Skin of body (tissue), 2 donors: Measurements from ENCODE around the gene SPPL2C.

- RAMPAGE, long total RNA = no peak
Observed at GRCh38 chr17:45233463-45234338, 12.0 kb downstream of the FMNL1 start.

GRCh38 chr17:45242321-45242787 lies 19.5 kb downstream of the SPATA32 start:
- RAMPAGE, long total RNA = no peak

GRCh38 chr17:45262743-45264076 lies 1.3 kb upstream of the SPATA32 start:
- RAMPAGE, long total RNA = no peak

- RAMPAGE, long total RNA = no peak
Observed at GRCh38 chr17:45278173-45278709, 16.3 kb upstream of the SPATA32 start.

GRCh38 chr17:45288977-45289285 lies 27.0 kb upstream of the SPATA32 start:
- RAMPAGE, long total RNA = no peak

DNA sequence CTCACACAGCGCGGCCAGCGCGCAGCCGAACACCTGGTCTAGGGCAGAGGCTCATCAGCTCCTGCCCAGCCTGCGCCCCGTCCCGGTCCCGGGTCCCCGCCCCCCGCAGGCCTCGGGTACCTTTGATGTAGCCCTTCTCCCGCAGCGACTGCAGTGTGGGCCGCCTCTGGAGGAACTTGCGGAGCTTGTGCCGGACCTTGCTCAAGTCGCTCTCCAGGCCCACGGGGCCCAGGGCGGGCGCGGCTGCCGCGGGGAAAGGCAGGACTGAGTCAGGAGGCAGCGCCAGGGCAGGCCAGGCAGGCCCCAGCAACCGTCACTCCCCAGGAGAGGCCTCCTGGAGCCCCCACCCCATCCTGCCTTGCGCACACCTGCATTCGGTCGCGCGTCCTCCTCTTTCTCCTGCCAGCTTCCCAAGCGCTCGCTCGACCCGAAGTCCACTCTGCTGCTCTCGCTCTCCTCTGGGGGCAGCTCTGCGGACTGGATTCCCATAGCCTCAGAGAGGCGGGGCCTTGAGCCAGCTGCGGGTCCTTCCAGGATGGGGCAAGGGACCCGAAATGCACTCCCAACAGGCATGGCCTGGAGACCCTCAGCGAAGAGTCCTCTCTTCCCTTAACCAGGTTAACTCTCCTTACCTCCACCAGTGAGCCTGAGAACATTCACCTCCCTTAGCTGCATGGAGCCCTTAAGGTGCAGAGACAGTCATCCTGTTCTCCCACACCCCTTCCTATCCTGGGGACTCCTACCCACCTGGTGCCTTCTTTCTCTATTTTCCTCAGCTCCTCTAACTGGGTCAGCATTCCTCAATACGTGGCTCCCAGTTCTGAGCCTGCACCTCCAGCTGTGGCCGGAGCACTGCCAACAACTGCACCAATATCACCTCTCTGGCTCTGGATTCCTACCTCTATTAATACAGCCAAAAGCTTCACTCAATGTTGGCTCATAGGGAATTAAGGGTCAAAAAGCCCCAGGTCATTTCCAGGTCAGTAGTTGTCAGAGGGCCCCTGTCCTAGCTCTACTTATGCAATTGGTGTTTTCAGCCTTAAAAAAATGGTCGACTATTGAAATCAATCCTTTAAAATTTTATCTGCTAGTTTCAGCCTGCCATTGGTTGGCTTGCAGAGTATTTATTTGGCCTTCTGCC lies 35.8 kb downstream of the ARHGAP27 start:
- RAMPAGE, long total RNA = no peak

- RAMPAGE, long total RNA = no peak
Observed at GRCh38 chr17:45408570-45409428, 23.9 kb downstream of the ARHGAP27 start.

- RAMPAGE, long total RNA = no peak
Observed at GRCh38 chr17:45431202-45432258, 1.1 kb downstream of the ARHGAP27 start.

DNA sequence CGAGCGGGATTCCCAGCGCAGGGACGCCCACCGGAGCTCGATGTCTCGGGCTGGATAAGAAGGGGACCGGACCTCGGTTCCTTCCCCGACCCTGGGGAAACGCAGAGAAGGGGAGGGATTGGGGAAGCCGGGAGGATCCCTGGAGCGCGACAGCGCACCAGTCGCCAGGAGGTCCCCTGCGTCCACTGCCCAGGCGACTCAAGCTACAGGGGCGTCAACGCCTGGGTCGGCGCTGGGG lies 492 bp downstream of the ARHGAP27 start:
- RAMPAGE, long total RNA = no peak

DNA sequence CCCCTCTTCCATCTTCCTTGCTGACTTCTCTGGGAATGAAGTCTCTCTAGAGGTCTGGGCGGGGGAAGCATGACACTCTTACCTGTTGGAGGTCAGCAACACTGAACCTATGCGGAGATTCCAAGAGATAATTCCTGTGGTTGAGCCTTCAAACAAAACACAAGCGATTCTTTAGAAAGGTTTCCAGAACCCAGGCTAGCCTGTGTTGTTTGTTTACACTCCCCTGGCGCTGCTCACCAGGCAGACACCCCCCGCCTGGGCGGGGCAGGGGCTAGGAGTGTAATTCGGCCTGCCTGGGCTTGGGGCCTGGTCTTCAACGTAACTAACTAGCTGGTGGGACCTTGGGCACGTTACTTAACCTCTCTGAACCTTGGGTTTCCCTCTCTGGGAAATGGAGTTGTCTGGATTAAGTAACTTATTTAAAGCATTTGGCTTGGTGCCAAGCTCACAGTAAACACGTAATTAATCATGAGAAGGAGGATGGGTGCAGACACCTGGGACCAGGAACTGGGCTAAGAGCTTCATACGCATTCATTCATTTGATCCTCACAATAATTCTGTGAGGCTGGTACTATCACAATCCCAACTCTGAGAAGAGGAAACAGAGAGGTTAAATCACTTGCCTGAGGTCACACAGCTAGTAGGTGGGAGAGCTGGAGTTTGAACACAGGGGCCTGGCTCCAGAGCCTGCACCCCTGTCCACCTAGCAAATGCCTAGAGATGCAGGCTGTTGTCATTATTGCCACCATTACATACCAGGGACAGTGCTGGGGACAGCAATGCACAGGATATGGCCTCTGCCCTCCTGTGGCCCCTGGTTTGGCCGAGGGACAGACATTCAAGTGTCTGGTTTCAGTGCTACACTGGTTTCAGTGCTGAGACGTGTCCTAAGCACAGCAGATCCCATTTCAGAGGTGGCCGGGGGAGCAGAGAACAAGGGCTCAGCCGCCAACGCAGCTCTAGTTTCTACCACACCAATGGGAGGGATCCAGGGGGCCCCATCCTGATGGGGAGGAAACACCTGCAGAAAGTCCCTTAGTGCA lies 7.7 kb upstream of the ARHGAP27 start:
- RAMPAGE, long total RNA = no peak

GRCh38 chr17:45844607-45844944 lies at the start of gene SPPL2C:
TSS of gene SPPL2C (plus strand) at chr17:45844881.
- RAMPAGE, long total RNA = no peak

DNA sequence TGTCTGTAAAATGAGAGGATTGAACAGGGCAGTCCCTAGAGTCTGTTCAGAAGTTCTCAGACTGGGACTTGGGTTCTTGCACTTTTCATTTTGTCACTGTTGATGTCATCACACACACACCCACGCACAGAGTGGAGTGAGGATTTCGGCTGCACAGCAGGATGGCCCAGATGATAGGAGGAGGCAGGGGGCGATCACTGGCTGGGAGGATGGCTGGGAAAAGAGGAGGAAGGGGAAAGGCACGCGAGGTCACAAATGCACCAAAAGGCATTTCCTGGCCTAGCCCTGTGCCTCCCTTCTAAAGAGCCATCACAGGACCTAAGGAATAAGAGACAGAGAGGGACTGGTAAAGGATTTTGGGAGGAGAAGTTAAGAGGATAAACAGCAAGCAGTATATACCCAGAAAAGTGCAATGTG lies 24.3 kb upstream of the MAPT start:
- RAMPAGE, long total RNA = no peak

DNA sequence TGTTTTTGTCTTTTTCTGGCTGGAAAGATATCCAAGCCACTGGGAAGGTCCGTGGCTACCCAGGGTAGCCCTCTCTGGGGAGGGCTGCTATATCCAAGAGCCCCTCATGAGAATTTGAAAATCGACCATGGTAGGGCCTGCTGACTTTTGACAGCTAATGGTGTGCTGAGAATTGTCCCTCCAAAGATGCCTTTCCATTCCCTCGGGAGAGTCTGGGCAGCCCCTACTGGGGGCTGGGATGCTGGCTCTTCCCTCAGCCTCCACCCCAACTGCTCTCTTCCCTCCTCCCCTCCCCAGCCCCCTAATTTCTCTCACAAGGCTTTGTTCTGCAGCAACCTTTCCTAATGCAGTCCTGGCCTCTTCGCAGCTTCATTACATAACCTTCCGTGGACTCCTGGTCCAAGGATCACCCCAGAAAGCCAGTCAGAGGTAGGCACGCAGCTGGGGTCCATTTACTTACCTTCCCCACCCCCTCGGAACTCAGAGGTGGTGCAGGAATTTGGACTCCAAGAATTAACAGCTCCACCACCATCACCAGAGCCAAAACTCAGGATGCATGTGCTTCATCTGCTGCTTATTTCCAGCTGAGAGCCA lies 40.7 kb downstream of the MAPT start:
- RAMPAGE, long total RNA = no peak

DNA sequence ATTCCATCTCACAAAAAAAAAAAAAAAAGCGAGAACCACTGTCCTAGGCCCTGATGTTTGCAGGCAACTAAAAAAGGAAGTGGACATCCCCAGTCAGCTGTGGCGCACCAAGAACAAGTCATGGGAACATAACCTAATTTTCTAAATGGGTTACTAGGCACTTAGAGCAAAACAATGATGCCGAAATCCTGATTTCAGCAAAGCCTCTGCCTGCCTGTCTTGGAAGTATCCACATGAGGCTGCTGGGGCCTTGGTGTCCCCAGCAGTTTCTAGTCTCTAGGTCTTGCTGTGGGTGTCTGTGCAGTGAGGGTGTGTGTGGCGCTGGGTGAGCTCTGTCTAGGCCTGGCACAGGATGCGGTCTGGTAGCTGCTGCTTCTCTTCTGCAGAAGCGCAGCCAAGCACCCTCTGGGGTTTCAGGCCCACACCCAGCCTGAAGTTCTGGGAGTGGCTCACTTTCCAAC lies 21.0 kb downstream of the STH start:
- RAMPAGE, long total RNA = no peak

GRCh38 chr17:46100754-46101517 lies 92.3 kb downstream of the KANSL1 start:
- RAMPAGE, long total RNA = no peak

DNA sequence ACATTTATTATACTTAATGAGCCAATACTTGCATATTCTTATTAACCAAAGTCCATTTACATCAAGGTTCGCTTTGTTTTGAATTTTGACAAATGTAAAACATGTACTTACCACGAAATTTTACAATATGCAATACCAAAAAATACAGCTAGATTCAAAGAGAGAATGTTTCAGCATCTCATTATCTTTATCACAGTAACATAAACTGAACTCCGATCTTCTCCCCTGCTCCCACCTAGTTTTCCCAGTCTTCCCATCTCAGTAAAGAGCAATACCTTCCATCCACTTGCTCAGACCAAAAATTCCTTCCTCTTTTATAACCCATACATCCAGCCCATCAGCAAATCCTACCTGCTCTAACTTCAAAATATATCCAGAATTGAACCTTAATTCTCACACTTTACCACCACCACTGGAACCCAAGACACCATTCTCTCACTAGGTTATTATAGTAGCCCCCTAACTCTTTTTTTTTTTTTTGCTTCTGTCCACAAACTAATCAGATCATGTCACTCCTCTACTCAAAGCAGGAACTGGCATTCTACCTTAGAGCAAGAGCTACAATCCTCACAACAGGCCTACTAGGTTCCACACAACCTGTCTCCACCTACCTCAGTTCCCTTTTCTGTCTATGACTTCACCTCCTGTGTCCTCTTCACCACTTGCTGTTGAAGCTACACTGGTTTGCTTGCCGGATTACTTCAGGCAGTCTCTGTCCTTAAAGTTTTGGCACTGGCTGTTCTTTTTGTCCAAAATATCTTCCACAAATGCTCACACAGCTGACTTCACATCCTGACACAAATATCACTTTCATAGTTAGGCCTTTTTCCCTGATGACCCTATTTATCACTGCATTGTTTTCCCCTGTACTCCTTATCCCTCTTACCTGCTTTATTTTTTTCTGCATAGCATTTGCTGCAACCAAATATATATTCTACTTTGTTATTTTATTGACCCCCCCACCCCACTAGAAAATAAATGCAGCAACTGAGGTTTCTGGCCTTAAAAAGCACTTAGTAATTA lies 72.2 kb downstream of the KANSL1 start:
- RAMPAGE, long total RNA = no peak

DNA sequence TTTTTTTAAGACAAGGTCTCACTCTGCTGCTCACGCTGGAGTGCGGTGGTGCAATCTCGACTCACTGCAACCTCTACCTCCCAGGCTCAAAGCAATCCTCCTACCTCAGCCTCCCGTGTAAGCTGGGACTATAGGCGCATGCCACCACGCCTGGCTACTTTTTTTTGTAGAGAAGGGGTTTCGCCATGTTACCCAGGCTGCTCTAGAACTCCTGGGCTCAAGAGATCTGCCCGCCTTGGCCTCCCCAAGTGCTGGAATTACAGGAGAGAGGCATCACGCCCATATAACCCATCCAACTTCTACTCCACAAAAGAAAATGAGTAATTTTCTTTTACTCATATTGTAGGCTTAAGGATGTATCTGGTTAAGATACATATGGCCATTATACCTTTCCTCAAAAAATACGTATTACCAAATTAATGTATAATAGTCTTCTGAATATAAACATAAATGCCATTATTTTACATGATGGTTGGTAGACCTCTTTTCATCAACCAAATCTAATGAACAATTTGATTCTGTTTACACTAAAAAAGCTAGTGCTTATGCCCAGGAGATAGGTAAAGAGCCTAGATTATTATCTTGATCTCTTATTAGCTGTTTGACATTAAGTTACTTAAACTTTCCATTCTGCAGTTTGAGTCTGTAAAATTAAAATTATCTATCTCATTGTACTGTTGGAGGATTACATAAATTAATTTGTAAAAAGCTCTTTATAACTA lies 32.8 kb downstream of the KANSL1 start:
- RAMPAGE, long total RNA = no peak

DNA sequence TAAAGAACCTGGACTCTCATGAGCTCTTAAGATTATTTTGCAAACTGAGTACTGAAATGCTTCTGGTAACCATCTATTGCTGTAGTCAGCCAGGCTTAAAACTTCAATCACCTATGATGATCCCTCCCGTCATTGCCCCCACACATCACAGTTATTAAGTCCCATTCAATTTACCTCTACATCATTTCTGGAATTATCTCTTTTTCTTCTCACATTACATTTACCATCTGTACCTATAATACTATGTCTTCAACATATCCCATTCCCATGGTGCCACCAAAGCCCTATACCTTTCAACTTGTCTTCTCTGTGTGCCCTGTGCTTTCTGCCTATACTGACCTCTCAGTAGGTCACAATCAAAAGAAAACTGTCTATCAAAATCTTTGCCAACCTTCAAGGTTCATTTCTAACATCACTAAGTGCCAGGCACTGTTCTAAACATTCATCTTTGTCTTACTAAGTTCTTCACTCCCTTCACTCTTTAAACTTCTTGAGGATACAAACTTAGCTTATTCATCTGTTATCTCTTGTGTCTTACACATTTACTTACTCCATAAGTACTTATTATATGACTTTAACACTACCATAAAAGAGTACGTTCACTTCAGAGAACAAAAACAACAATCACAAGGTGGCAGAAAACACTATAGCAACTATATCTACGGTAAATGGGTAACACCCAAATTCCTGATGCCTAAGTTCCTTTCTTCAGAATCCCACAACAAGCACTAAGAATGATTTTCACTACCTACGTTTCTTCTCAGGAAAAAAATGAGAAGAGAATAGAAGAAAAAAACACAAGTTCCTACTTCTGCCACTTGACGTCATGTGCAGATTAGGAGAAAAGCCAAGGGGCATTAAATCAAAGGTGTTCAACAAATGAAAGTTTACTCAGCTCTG lies 29.4 kb downstream of the KANSL1 start:
- RAMPAGE, long total RNA = no peak

DNA sequence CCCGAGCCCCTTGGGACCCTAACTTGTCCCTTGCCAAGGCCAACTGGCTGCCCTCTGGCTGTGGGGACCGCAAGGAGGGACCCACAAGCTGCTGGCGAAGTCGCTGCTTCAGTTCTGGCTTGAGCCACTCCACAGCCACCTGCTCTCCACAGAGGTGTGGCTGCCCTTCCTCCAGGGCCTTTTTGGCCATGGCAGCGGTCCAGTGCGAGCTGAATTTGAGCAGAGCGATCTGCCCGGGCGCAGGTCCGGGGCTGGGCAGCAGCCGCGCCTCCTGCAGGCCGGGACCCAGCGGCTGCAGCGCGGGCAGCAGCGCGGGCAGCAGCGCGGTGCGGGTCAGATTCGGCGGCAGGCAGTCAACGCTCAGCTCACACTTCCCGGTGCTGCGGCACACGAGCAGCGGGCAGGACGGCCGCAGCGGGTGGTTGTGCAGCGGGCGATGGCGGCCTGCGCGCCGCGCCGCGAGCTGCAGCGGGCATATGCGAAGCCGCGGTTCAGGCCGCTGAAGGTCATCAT lies 35.0 kb upstream of the LRRC37A start:
- RAMPAGE, long total RNA = no peak

- RAMPAGE, long total RNA = no peak
Observed at GRCh38 chr17:46266657-46267713, 27.9 kb upstream of the LRRC37A start.